Heart right ventricle (tissue), 2 donors: ENCODE measurements around a stretch of chr10.

- PRO-cap, 2 experiments = no peak in any of the 2 experiments
Measured at GRCh38 chr10:50395241-50395913, 144.1 kb upstream of the ASAH2 start.

- PRO-cap, 2 experiments = no peak in any of the 2 experiments
Measured at GRCh38 chr10:50396136-50396693, 144.9 kb upstream of the ASAH2 start.

DNA sequence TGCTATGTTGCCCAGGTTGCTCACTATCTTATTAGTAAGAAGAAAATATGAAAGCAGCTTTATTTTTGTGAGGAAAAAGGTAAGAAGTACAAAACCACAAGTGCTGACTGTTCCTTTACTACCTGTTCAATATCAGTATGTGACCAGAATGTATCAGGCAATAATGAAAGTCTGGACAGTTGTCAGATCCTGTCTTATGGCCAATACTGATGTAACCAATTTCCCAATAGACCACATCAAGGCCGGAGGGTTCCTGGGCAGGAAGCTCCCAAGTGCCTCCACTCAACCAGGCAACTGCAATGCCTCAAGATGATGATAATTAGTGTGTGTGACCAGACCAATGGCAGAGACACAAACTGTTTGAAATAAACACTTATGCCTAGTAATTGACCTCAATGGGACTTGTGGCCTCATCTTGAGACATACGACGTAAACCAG lies 149.4 kb upstream of the ASAH2 start:
- PRO-cap, 2 experiments = no peak in any of the 2 experiments

DNA sequence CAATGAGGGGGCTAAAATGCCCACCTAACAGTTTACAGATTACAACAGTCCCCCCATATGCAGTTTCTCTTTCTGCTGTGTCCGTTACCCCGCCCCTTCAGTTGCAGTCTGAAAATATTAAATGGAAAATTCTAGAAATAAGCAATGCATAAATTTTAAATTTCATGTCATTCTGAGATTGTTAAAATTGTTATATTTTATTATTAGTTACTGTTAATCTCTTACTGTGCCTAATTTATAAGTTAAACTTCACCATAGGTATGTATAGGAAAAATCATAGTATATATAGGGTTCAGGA lies 167.5 kb upstream of the ASAH2 start:
- PRO-cap, 2 experiments = no peak in any of the 2 experiments

DNA sequence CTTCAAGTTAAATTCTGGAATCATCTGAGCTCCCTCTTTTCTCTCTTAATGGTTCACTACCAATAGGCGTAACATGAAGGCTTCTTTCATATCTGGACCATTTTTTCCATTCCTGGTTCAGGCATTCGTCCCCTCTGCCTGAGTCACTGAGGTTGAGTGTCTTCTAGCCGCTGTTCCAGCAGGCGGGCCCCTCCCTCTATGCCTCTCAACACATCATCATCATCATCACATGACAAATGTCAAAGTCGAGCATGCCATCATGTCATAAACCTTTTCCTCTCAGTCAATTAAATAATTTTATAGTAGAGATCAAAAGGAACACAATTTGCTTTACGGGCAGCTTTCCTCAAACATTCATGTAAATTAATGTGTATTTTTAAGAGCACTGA lies 168.9 kb upstream of the ASAH2 start:
- PRO-cap, 2 experiments = no peak in any of the 2 experiments

GRCh38 chr10:50992656-50992859 lies 81.7 kb upstream of the PRKG1 start:
- PRO-cap, 2 experiments = peak in 1 of 2 experiments; most common plus-strand start chr10:50992802 (in 1)

DNA sequence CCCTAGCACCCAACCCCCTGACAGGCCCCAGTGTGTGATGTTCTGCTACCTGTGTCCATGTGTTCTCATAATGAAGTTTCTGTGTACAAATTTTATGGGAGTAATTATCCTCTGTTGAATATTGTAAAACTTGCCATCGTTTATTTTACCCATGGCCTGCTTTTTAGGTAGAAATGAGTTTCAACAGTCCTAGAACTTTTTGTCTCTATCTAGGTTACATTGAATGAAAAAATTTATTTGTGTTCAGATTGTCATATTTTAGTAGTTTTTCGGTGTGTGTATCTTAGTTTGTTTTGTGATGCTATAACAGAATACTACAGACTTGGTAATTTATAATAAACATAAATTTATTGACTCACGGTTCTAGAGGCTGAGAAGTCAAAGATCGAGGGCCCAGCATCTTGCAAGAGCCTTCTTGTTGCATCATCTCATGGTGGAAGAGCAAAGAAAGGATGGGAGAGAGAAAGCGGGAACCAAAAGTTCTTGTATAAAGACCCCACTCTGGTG lies 120.2 kb downstream of the PRKG1 start:
- PRO-cap, 2 experiments = no peak in any of the 2 experiments

- PRO-cap, 2 experiments = no peak in any of the 2 experiments
Measured at GRCh38 chr10:51879136-51879673, 179.8 kb upstream of the CSTF2T start.

DNA sequence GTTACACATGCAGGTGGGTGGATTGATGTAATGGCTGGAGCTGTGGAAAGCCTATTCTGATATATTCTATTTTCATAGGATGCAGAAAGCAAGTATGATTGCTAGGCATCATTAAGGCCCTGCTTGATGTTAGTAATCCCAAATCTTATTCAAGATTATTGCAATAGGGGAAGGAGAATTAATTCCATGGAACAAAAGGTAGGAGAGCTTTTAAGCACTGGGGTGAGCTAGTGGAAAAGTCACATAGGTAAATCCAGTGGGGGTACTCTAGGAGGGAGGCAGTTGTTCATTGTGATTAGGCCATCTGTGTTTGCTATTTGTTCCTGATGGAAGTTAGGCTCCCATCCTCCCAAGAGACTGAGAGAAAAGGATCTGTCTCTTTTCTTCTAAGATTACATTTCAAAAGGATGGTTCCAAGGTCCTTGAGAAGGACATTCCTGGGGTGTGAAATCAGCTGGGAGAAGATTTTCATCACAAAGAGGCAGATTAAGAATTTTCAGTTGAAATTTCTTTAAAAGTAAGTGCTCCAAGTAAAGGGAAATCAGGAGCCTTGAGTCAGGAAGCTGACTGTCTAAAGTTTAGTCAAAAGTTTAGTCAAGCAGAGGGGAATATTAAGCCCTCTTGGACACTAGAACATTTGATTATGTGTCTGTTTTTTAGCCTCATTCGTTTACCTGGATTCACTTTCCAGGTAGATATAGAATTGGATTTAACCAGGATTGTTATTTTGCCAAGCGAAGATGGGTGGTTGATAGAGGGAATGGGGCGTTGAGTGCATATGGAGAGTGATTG lies 210.8 kb upstream of the CSTF2T start:
- PRO-cap, 2 experiments = no peak in any of the 2 experiments

GRCh38 chr10:52039030-52039352 lies 275.1 kb upstream of the DKK1 start:
- PRO-cap, 2 experiments = no peak in any of the 2 experiments

DNA sequence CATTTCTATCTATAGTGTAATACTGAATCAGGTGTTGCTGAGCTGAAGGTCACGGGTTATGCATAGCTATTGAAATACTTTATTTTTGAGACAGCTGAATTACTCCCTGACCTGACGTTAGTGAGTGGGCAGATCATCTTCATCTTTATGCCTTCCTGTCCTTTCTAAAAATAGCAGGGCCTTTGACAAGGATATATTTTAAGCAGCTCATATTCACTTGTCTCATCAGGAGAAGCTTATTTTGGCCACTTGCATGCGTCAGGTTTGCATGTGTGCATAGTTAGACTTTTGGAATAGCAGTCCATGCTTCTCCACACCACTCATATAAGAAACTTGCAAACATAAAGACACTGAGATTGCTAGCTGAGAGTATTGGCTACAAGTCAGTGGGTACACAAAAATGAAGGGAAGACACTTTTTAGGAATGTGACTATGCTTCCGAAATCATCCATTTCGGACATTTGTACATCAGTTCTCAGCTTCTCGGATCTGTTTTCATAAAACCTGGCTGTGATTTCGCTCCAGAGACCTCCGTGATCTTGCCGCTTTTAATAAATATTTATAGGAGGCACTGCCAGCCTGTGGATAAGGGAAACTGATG lies 63.4 kb upstream of the DKK1 start:
- PRO-cap, 2 experiments = peak in 1 of 2 experiments; most common plus-strand start position 277 of the sequence (in 1)

- PRO-cap, 2 experiments = peak in 1 of 2 experiments; most common plus-strand start chr10:57025654 (in 1)
Measured at GRCh38 chr10:57025433-57025798, 664.4 kb upstream of the ZWINT start.

DNA sequence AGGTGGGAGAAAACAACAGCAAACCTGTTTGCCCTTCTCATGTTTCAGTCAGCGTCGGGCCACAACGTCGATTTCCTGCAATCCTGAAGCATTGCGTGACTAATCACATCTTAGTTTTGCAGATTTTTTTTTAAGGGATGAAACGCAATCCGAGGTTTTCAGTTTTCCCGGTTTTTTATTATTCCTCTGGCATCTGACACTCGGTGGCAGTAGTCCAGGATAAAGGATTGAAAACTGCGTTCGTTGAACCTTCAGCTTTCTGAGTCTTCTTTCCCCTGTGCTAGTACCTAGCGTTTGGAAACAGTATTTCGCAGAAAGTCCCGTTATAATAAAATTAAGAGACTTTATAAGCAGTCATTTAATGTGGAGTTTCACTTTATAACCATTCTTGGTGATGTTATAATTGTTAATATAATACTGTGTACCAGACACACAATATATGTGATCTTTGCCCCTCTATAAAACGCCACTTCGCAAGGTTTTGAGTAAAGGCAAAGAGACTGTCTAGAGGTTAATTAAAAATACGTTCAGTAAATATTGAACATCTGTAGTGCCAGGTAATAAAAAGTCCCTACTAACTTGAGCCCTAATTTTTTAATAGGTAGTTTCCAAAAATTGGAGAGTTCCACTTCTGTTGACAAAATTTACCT lies 806 bp downstream of the CISD1 start:
- PRO-cap, 2 experiments = peak in 1 of 2 experiments; most common plus-strand start position 257 of the sequence (in 1); most common minus-strand start position 77 of the sequence (in 1)

DNA sequence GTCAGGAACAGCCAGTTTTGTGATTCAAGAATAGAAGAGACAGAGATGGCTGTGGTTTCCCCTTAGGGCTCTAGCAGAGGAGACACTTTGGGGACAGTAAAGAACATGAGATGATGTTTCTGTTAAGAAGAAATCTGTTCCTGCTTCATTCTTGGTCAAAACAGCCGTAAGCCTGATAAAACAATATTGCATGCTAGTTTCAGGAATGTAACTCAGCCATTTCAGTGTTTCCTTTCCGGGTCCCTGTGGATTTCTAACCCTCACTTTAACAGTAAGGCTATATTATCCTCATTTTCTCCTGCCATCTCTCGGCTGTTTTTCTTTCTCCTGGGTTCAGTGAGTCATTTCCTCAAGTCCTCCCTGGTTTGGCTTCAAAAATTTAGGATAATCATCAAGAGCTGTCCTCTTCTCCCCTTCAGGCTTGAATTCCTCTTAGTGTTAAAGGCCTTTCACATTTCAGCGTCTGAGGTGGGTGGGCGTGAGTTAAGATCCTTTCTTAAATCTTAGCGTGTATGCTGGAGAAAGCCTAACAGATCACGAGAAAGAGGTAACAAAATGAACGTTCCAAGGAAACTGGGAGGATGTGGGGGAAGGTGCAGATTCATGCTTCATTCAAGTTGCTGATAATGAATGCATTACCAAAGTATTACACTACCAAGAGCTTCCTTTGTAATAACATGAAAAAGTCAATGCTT lies 37.0 kb upstream of the BICC1 start:
- PRO-cap, 2 experiments = no peak in any of the 2 experiments

GRCh38 chr10:58856456-58857063 lies 319.9 kb upstream of the PHYHIPL start:
- PRO-cap, 2 experiments = peak in 1 of 2 experiments; most common plus-strand start chr10:58856903 (in 1); most common minus-strand start chr10:58856622 (in 1)

DNA sequence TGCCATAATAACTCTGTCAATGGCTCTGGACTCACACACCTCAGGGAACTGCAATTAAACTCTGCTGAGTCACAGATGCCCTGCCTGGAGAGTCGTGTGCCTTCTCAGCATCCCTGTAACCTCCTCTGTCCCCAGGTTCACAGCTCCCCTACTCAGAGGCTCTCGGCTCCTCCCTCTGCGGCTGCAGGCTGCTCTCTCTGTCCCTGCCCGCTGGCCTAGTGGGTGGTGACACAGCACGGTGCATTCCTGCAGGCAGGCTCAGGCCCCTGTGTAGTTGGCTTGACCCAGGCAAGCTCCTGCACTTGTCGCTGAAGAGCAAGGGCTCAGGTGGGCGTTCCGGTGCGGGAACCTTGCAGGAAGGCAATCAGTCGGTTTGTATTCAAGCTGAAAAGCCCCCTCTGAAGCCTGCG lies 208.9 kb upstream of the PHYHIPL start:
- PRO-cap, 2 experiments = no peak in any of the 2 experiments

GRCh38 chr10:59576984-59577485 lies 132.6 kb downstream of the SLC16A9 start:
- PRO-cap, 2 experiments = no peak in any of the 2 experiments

- PRO-cap, 2 experiments = peak in 1 of 2 experiments; most common minus-strand start chr10:59623696 (in 1)
Measured at GRCh38 chr10:59623587-59624102, 86.0 kb downstream of the SLC16A9 start.

GRCh38 chr10:59678815-59679583 lies 30.7 kb downstream of the SLC16A9 start:
- PRO-cap, 2 experiments = no peak in any of the 2 experiments

- PRO-cap, 2 experiments = no peak in any of the 2 experiments
Measured at GRCh38 chr10:59869452-59870416, 36.6 kb downstream of the CCDC6 start.